B cell (primary cell): Measurements from ENCODE around the genes PHOX2B, SLC30A9, ATP10D and SLC10A4.

DNA sequence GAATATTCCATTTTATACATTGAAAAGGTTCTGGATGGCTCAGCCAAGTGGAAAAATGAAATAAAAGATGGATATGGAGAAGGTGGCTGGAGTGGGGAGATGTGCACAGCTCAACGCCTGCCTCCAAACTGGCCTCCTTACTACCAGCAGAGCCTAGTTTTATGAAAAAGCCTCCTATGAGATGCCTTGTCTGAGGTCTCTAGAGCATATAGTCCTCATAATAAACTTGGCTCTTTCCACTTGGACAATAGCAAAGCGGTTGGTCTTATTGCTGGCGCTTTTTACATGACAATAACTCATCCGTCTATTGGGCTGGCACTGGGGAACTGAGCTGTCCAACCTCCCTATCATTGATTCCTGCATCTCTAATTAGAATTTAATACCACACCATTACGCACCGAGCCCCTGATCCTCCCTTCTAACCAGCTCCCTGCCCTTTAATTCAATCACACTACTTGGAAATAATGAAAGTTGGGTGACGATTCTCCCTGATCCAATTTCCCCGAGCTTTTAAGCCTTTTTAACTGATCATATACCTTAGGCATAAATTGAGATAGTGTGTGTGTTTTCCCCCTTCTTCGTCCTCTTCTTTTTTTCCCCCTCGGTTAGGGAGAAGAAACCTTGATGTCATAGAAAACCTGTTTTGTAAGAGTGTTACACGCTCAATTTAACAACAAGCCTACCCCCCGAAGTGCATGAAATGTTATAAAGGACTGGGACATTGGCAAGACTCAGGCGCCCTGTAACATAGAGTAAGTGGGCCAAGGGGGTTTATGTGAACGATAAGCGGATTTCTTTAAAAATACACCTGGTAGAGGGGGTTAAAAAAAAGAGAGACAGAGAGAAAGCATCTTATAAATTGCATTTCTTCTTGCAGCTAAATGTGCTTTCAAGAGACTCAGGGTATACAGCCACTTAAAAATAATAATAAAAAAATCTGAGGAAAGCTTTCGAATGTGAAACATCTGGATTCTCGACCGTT is at the start of gene PHOX2B:
Gene PHOX2B (minus strand): TSS at position 135 of the 982 bp plus-strand sequence.
- PRO-cap, result no peak
- CAGE, long polyA plus RNA, result no peak

DNA sequence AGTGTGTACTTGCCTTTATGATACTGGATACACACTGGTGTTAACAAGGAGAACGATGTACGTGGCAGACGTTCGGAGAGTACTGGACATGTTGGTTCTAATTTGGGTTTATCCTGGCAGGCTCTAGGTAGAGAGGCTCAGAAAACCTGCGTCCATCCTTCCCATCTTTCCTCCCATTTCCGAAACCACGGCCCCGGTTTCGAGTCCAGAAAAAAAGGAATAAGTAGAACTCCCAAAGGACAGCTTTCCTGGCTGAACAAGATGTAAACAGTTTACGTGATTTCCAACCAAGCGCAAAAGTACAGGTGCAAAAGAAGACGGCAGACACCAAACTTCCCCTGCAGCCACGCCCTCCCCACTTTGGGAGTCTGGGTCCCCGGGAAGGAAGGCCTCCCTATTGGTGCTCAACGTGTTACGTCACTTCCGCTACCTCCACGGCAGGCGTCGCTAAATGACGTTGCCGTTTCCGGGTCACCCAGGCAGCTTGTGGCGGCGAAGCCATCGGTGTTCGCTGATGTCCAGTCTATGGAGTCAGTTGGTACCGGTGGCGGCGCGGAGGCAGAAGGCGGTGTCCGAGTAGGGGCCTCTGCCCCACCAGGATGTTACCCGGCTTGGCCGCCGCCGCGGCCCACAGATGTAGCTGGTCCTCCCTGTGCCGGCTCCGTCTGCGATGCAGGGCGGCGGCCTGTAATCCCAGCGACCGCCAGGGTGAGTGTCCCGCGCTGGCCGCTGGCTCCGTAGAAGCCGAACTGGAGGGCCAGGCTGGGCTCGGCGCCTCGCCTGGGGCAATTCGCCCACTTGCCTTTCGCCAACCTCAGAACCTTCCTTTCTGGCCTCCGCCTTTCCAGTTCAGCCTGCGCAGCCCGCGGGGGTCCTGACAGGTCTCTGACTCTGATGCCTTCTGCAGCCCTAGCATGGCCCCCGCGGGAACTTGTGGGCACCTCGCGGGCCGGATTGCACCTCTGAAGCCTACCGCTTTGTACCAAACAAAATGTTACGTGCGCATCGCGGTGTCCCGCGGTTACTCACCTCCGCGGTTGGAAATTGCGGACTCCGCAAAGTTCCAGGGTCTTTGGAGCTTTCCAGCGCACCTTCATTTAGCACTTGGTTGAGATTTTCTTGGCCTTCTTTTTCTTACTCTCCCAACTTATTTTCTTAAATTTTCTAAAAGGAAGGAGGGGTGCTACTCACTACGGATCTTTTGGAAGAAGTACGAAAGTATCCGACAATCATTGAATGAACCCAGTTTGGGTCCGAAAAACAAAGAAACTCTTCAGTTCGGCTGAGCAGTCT is at the start of gene SLC30A9:
Gene SLC30A9 (plus strand): TSS at position 478 of the 1,293 bp plus-strand sequence.
- PRO-cap, result bidirectional peak, plus-strand start at position 534 of the sequence, minus-strand start at position 309 of the sequence; bidirectional peak, plus-strand start at position 738 of the sequence, minus-strand start at position 672 of the sequence; bidirectional peak, plus-strand start at position 1,162 of the sequence, minus-strand start at position 935 of the sequence
- CAGE, long polyA plus RNA, result no peak

- PRO-cap, result bidirectional peak, plus-strand start at chr4:42151114, minus-strand start at chr4:42151107
- CAGE, long polyA plus RNA, result no peak
These were observed 1.7 kb downstream of the BEND4 start for GRCh38 chr4:42150585-42151262.

- PRO-cap, result bidirectional peak, plus-strand start at chr4:42636388, minus-strand start at chr4:42636348
- CAGE, long polyA plus RNA, result no peak
These were observed 20.7 kb downstream of the ATP8A1 start for GRCh38 chr4:42636174-42636612.

DNA sequence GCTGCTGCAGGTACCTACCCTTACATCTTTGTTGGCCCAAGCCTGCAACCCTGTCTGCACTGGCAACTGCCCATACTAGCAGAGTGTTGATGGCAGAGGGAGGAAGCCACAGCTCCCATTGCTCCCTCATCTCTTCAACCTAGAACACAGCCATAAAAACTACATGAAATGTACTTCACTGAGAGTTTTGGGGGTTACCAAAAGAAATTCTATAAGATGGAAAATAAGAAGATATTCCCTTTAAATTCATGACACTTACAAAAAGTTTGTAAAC is 15.0 kb upstream of the ATP8A1 start:
- PRO-cap, result no peak
- CAGE, long polyA plus RNA, result no peak

- PRO-cap, result no peak
- CAGE, long polyA plus RNA, result no peak
These were observed 624.1 kb upstream of the GNPDA2 start for GRCh38 chr4:45350361-45350931.

DNA sequence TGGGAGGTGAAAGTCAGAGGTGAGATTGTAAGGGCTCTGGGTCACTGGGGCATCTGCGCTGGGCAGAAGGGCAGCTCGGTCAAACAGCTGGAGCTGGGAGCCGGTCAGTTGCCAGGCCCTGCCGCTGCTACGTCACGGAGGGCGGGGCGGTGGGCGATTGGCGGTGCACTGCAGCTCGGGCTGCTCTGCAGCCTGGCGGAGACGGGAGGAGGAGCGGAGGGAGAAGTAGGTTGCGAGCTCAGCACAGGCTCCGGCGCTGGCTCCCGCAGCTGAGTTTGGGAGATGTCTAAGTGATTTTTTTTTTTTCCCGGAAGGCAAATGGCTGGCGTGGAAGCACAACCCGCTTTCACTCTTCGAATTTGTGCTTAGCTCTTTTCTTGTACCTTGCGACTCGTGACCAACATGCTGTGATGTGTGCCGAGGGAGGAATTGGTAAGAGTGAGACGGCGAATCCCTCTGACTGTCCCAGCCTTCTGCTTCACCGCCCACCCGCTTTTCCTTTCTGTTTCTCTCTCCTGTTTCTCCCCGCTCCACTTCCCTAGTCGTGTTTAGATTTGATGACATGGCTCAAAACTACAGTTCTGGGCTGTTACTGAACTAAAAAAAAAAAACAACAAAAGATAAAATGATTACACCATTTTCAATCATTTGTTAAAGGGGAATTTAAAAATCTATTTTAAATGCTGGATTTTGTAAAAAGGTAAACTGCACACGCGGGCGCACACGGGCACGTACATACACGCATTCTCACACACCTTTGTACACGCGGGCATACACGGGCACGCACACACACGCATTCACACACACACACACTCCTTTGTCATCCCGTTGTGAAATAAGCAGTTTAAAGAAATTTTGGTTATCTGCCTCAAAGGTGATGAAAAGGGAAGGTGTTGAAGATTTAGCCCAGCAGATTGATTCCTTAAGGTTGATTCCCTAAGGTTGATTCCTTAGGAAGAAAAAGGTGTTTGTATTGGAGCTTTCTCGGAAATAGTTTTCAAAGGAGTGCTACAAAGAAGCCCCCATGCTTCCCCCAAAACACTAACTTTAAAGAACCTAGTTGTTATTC is at the start of gene ATP10D:
Gene ATP10D (plus strand): TSS at position 188 of the 1,069 bp plus-strand sequence.
- PRO-cap, result bidirectional peak, plus-strand start at position 198 of the sequence, minus-strand start at position 131 of the sequence; bidirectional peak, plus-strand start at position 505 of the sequence, minus-strand start at position 416 of the sequence
- CAGE, long polyA plus RNA, result no peak

DNA sequence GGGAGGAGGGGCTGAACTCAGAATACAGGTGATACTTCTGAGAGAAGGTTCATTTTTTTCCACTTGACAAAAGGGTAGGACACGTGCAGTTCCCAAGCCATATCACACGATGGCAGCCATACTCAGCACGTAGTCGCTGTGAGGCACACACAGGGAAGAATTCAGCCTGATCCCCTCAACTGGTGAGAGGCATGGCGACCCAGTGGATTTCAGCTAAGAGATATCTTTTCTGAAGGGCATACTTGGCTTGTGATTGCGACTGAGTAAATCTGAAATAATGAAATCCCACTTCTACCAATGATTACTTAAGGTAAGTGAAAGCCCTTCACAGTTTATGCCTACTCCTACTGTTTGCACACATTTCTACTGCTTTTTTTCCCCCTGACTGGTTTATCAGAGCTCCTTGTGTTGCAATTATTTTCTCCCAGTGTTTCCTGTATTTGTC is 133.1 kb downstream of the CORIN start:
- PRO-cap, result no peak
- CAGE, long polyA plus RNA, result no peak

DNA sequence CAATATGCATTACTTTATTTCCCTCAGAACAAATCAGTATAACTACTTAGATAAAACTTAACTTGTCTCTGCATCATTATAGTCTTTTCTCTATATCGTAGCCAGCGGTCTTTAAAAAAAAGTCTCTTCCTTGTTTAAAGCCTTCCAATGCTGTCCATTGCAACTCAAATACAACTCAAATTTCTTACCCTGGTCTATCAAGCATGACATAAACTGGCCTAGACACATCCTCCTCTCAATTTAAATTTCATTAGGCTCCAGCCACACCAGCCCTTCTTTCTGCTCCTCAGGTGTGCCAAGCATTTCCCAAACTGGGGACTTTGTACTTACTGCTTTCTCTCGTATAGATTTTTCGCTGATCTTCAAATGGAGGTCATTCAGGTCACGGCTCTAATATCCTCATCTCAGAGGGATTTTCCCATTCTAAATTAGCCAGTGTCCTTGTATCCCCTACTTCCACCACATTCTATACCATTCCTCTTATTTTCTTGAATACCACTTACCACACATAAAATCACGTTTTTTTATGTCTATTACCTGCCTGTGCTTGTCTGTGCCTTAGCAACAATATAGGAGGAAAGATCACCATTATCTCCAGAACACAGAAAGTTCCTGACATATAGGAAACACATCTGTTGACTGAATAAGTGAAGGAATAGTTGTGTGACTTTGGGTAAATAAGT is 5.9 kb upstream of the CORIN start:
- PRO-cap, result no peak
- CAGE, long polyA plus RNA, result no peak

DNA sequence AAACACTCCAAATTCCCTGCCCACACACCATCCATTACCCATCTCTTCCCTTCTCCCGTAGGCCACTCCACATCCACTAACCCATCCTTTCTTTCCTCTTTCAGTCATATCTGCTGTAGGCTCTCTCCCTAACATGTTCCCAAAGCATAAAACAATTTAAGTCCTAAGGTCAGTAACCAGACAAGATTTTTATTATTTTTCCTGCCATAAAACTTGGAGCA is 5.5 kb downstream of the NIPAL1 start:
- PRO-cap, result no peak
- CAGE, long polyA plus RNA, result no peak

DNA sequence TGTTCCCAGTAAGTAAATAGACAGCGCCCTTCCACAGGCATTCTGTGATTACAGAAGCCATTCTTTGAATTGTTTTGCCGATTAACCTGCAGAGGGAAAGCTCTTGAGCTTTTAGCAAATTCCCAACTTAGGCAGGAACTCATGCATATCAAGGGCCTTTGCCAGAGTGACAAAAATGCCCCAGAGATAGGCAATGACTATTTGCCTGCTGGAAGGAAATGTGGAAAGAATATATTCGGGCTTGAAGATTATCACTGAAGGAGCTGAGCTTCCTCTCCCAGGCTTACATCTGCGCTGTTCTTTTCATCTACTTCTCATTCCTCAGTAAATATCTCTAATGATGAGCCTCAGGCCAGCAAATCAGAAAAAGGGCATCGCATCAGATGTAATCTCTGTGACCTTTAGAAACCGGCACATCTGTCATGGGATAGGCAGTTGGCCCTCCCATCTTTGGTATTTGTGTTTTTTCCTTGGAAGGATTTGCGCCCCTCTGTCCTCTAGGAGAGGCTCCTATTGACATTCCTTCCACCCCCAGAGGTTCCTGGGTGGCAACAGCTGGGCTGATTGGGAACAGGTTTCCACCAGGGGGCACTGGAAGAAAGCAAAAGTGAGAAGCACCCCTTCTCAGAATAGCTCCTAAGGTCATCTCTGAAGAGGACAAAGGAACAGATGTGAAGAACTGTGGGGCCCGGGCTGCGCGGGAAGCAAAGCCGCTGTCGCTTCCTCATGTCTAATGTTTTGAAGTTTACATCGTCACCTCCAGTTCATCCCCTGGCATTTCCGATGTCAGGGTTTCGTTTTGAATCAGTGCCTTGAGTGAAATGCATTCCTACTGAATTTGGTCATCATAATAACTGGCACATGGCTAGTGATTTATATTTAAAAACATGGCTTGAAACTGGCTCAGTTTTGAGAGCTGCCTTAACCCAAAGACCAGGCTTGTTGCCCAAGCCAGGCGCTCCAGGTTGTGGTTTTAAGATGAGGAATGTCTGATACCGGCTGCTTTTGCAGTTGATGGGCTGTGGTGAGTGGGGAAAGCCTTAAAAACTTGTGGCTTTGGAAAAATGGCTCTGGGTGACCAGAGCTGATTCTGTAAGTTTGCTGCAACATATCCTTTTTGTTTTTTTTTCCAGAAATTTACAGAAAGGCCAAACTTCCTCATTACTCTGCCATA is 6.3 kb downstream of the TXK start:
- PRO-cap, result no peak
- CAGE, long polyA plus RNA, result no peak

- PRO-cap, result no peak
- CAGE, long polyA plus RNA, result no peak
These were observed 3.8 kb upstream of the TXK start for GRCh38 chr4:48137797-48138242.

DNA sequence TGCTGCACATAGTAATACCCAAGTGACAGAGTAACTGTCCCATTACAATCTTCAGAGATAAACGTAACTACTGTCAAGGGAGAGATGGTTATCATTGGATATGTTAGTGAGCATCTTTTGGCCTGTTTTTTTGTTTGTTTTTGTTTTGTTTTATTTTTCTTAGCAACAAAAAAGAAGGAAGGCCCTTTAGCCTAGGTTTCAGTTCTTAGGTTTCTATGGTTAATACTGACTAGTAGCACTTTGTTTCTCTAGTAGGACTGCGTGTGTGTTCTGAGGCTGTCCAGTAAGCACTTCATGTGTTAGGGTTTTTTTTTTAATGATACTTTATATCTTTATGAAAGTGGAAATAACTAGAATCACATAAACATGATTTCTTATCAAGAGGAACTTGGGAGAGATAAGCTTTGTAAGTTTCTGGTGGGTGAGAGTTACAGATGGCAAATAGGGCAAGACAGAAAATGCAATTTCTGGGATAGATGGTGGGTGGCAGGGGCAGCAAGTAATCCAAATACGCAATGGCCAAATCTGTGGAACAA is 59.5 kb upstream of the TXK start:
- PRO-cap, result bidirectional peak, plus-strand start at position 251 of the sequence, minus-strand start at position 1 of the sequence
- CAGE, long polyA plus RNA, result no peak

- PRO-cap, result no peak
- CAGE, long polyA plus RNA, result no peak
These were observed 9.7 kb upstream of the SLAIN2 start for GRCh38 chr4:48331555-48332039.

DNA sequence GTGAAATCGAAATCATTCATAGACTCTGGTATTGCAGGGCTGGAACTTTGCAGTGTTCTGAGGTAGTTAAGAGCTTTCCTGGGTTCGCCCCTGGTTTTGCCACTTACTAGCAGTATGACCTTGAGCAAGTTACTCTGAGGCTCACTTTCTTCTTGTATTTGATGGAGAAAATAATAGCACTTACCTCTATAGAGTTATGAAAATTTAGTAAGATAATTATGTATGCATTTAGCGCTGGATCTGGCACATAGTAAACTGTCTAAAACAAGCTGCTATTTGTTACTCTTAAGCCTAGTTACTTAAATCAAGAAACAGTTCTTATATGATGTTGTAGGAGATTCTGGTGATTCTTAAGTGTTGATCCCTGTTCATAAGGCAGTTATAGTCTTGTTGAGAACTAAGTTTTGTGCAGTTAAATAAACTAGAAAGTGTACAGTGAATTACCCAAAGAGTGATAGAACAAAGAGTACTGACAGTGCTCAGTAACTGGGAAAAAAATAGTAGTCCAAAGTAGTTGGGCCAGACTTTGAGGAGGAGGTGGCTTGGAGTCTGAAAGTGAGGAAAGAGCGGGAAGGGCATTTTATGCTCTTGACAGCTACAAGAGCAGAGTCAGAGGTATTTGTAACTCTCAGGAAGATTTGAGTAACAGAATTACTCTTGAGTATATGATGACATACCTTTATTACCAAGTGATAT is 1.9 kb downstream of the SLAIN2 start:
- PRO-cap, result no peak
- CAGE, long polyA plus RNA, result no peak

DNA sequence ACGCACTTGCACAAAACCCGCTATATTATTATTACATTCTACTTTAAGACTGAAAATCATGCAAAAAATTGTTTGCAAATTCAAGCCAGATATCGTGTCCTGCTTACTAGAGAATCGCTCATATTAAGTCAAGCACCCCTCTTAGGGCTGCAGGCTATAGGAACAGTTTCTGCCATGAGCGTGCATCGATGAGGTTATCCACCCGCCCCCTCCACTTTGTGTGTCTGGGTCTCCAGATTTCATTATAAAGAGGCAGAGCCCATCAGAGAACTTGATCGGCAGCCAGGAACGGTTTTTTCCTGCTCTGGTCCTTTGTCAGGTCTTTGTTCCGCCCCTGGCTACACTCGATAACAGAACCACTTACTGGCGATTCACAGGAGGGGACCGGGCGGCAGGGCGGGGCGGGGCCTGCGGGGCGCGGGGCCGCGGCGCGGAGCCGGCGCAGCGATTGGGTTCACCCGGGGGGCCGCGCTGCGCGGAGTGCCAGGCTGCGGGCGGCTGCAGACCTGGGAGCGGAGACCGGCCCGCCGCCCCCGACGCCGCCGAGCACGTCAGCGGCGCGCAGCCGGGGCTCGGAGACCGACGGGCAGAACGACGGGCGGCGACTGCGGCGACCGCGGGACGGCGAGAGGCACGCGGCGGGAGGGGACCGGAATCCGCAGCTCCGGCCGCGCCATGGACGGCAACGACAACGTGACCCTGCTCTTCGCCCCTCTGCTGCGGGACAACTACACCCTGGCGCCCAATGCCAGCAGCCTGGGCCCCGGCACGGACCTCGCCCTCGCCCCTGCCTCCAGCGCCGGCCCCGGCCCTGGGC is at the start of gene SLC10A4:
Gene SLC10A4 (plus strand): TSS at position 457 of the 817 bp plus-strand sequence.
- PRO-cap, result no peak
- CAGE, long polyA plus RNA, result no peak

GRCh38 chr4:48905744-48906293 is 755 bp downstream of the OCIAD2 start:
- PRO-cap, result no peak
- CAGE, long polyA plus RNA, result no peak

DNA sequence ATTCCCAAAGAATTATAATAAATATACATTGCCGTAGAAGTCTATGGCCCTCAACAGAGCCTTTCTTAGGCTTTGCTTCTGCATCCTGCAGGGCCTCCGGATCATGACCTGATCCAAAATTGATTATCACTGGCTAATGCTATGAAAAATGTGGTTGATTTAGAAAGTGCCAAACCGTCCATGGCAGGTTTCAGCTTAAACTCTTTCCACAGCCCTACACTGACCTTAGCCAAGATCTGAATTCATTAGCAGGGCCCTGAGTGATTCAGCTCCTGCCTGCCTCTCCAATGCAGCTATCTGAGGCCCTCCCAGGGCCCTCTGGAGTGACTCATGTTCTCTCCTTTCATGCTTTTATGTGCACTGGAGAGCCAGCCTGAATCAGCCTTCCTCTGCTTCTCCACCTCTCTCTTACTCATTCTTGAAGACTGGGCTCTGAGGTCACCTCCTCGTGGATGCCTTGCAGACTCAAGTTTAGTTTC is 3.0 kb upstream of the OCIAD2 start:
- PRO-cap, result no peak
- CAGE, long polyA plus RNA, result no peak

DNA sequence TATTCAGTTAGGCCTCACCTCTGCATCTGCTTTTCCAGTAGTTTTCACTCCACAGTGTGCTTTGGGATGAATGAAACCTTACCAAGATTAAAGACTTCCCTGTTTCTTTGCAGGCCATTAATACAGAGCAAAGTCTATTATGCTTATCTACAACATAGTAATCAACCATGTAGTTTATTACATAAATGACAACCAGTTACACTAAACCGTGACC is 2.4 kb downstream of the LRRC66 start:
- PRO-cap, result no peak
- CAGE, long polyA plus RNA, result no peak

DNA sequence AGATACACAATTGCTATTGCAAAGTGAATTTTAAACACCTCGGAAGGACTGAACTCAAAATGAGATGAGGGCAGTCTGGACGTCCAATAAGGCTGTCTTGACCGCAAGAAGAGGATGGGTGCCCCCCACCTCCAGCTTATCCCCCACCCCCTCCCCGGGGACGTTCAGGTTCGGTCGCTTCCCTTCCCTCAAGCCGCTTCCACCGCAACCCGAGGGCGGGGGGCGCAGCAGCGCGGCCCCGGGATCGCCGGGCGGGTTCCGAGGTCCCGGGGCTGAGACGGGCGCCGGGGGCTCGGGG is 515 bp downstream of the USP46 start:
- PRO-cap, result unidirectional peak, plus-strand start at position 146 of the sequence
- CAGE, long polyA plus RNA, result no peak